Islet of Langerhans (tissue), 1 donor: ENCODE results near the gene CXADR.

GRCh38 chr21:16424229-16425027, 694.6 kb downstream of the USP25 start:
- RRBS, result no CpG with 5 or more reads among the region's 5 CpGs

DNA sequence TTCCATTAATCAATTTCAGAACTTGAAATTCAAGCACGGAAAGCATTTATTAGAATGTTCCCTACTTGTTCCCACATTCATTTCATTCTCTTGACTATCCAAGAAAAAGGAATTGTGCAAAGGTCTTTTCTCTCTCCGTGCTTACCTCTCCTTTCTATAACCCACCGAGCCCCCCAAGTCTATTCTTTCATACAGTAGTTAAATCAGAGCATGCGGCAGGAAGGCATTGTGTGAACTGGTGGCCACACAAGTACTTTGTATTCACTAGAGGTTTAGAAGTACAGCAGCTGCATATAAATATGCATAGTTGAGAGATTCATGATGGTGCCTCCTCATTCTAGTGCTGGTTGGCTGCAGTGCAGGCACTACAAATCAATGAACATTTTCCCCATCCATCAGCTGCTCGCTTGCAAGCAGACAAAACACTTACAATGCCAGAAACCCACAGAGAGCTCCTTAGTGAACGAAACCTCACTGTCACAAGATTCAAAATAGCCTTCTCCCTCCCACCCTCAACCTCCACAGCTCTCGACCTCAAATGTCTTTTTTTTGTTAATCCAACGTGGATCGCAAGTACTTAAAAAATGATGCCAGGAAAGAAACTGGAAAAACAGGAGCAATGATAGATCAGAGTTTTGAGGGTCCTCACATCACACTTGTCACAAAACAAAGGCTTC, 726.2 kb downstream of the USP25 start:
- RRBS, result no CpG with 5 or more reads among the region's 9 CpGs

- RRBS, result no CpG with 5 or more reads among the region's 1 CpG
Observed at GRCh38 chr21:16835819-16836099, 677.1 kb upstream of the CXADR start.

- RRBS, result no CpG with 5 or more reads among the region's 5 CpGs
Observed at GRCh38 chr21:17127987-17128648, 384.7 kb upstream of the CXADR start.

GRCh38 chr21:17466263-17466570, 46.6 kb upstream of the CXADR start:
- RRBS, result no CpG with 5 or more reads among the region's 1 CpG

DNA sequence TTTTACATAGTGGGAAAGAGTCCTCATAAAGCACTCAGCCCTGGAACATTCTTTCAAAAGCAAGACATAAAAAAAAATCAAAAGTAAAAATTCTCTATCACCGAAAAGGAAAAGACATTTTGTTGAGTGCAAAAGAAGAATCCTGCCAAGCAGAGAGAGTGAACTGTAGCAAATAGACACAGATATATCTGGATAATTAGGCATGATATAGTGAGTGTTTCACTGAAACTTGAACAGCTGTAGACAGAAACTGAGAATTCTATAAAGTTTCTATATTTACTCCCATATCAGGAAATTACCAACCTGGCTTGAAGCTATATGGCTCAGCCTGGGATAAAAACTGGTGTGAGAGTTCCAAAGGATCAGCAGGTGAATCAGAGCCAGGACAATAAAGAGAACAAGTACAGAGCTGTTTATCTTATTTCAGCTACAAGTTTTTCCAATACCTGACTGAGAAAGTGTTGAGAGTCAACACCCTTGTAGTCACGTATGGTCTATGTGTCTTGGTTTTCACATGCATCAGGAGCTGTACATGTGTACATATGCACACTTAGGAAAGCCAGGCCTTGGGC, 40.8 kb upstream of the CXADR start:
- RRBS, result no CpG with 5 or more reads among the region's 2 CpGs

- RRBS, result 9% methylated on average over 4 of the region's 78 CpGs
Observed at GRCh38 chr21:17512312-17513145, at the start of gene CXADR. TSS of gene CXADR (plus strand) at chr21:17513043.

GRCh38 chr21:17793097-17794294, 25.7 kb downstream of the C21orf91 start:
- RRBS, result no CpG with 5 or more reads among the region's 9 CpGs

GRCh38 chr21:17931009-17931479, 111.9 kb upstream of the C21orf91 start:
- RRBS, result no CpG with 5 or more reads among the region's 4 CpGs

- RRBS, result no CpG with 5 or more reads among the region's 4 CpGs
Observed at GRCh38 chr21:19261926-19262224, 858.3 kb upstream of the TMPRSS15 start.

DNA sequence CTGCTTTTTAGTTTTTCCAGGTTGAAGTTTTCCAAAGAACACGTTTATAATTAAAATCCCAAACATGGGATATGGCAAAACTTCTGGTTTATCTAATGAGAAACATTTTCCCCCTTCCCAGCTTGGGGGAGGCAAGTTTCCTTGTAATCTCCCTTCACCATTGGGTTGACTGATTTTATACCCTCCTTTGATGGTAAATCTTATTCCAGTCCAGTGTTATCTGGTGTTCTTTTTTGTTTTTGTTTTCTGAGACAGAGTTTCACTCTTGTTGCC, 280.9 kb downstream of the NCAM2 start:
- RRBS, result no CpG with 5 or more reads among the region's 1 CpG

DNA sequence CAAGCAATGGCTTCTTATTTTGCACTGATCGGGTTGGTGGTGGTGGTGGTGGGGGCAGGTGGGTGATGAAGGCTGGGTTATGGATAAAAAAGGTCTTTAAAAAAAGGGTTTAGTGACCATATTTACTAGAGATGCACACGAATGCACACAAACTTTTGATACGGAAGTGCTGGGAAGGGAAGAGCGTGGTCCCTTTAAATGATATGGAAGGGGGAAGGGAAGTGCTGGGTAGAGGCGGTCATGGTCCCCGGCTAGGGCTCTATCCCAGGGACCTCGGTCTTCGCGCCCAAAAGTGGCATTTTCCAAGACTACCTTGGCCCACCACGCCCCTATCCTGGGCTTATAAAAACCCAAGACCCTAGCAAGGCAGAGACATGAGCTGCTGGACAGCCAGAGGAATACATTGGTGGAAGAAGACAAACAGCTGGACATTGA, 1720.4 kb downstream of the MRPL39 start:
- RRBS, result no CpG with 5 or more reads among the region's 10 CpGs

GRCh38 chr21:25887739-25888325, 153.1 kb downstream of the GABPA start:
- RRBS, result no CpG with 5 or more reads among the region's 7 CpGs

- RRBS, result no CpG with 5 or more reads among the region's 4 CpGs
Observed at GRCh38 chr21:26405634-26406142, 167.4 kb downstream of the CYYR1 start.

DNA sequence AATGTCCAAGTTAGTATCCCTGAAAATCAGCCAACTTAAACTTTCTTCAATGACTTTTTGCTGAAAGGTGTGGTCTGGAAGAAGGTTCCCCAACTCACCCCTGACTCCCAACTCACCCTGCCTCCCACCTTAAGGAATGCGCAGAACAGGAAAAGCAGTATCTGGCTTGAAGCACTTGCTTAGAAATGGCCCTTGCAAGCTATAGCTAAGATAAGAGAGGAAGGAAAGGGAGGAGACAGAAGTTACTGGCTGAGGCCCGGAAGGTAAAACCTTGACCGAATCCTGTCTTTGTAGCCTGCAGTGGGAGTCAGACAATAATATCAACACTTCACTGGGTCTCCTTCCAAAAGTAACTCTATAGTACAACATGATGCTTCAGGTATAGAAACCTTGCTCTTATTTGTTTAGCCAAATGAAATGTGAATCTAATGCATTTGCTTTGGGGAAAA, 2.9 kb downstream of the CYYR1 start:
- RRBS, result no CpG with 5 or more reads among the region's 3 CpGs

- RRBS, result no CpG with 5 or more reads among the region's 9 CpGs
Observed at GRCh38 chr21:26800711-26801441, 44.3 kb downstream of the ADAMTS1 start.

DNA sequence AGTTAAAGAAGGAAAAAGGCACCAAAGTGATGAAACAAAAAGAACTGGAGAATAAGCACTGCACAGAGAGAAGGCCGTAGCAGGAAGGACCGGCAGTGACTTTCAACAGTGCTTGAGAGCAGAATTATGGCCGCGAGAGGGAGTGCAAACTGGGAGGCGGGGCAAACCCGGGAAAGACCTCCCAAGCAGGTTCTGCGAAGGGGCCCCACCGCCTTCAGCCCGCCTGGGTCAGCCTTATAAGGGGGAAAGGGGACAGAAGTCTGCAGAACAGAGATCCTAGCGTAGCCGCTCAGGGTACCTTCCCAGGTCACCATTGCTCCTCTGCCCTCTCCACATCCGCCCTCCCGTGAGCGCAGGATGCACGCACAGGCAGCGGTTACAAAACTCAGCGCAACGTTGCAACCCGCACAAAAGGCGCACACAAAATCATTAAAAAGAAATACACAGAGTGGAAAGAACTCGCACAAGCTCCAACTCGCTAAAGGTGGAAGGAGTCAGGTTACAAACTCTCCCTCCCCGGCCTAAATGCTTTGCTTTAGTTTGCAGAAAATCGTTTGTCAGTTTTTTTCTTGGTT, 1.7 kb downstream of the ADAMTS1 start:
- RRBS, result 8% methylated on average over 3 of the region's 24 CpGs

DNA sequence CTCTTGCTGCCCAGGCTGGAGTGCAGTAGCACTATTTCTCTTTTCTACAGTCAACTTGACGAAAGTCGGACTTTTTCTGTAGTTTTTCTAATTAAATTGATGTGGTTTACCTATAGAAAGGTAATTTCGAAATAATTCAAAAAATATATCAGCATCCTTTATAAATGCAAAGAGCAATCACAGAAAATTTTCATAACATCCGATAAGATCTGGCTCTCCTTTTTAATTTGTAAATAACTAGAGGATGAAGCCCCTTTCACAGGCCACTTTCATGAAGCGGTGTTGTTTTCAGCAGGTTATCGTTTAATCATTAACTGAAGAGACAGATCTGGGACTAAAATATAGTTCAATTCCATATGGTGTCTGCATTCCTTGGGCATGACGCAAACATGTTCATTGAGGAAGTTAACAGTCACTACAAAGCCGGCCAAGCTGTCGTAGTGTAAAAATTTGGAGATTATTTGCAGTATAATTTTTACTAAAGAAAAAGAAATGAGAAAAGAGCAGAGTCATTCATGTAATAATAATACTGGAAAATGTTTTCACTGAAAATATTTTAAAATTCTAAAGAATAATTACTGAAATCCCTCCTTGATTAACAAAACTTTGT, 565.1 kb upstream of the ADAMTS5 start:
- RRBS, result no CpG with 5 or more reads among the region's 9 CpGs

DNA sequence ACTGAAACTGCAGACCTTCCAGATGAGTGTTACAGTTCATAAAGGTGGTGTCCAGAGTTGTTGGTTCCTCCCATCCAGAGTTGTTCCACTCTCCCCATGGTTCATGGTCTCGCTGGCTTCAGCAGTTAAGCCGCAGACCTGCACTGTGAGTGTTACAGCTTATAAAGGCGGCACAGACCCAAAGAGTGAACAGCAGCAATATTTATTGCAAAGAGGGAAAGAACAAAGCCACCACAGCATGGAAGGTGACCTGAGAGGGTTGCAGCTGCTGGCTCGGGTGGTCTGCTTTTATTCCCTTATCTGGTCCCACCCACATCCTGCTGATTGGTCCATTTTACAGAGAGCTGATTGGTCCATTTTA, 917.8 kb upstream of the ADAMTS5 start:
- RRBS, result no CpG with 5 or more reads among the region's 4 CpGs

DNA sequence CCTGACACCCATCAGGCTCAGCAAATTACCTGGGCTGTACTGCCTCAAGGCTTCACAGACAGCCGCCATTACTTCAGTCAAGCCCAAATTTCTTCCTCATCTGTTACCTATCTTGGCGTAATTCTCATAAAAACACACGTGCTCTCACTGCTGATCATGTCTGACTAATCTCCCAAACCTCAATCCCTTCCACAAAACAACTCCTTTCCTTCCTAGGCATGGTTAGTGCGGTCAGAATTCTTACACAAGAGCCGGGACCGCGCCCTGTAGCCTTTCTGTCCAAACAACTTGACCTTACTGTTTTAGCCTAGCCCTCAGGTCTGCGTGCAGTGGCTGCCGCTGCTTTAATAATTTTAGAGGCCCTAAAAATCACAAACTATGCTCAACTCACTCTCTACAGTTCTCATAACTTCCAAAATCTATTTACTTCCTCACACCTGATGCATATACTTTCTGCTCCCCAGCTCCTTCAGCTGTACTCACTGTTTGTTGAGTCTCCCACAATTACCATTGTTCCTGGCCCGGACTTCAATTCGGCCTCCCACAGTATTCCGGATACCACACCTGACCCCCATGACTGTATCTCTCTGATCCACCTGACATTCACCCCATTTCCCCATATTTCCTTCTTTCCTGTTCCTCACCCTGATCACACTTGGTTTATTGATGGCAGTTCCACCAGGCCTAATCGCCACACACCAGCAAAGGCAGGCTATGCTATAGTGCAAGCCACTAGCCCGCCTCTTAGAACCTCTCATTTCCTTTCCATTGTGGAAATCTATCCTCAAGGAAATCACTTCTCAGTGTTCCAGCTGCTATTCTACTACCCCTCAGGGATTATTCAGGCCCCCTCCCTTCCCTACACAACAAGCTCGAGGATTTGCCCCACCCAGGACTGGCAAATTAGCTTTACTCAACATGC, 720.4 kb downstream of the N6AMT1 start:
- RRBS, result no CpG with 5 or more reads among the region's 15 CpGs